Temporal lobe (tissue), 2 donors: ENCODE data around the gene PPIL1.

GRCh38 chr6:36754014-36754612, 56.5 kb downstream of the RAB44 start:
- RAMPAGE, long total RNA, result no peak

DNA sequence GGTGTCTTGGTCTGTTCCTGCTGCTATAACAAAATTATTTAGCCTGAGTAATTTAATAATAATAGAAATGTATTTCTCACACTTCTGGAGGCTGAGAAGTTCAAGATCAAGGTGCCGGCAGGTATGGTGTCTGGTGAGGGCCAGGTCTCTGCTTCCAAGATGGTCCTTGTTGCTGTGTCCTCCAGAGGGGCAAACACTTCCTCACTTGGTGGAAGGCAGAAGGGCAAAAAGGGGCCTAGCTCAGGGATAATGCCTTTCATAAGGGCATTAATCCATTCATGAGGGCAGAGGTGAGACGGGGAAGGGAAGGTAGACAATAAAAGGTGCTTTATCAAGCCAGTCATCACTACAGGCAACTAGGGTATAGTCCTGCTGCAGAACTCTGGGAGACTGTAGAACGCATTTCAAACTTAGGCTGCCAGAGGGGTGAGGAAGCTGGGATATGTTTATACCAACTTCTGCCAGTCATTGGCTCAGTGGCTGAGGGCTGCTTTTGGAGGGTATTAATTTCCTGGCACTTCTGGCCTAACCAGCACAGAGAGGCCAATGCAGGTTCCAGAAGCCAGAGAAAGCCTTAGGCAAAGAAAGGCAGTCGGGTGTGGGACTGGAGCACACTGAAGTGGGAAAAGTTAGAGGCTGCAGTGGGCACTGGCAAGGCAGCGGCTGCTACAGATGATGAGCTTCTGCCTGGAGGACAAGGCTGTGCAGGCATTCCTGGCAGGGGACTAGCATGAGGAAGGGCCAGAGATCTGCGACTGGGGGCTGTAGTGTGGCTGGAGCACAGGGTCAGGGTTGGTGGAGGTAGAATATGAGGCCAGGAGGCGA, 3.9 kb upstream of the CPNE5 start:
- RAMPAGE, long total RNA, result no peak

DNA sequence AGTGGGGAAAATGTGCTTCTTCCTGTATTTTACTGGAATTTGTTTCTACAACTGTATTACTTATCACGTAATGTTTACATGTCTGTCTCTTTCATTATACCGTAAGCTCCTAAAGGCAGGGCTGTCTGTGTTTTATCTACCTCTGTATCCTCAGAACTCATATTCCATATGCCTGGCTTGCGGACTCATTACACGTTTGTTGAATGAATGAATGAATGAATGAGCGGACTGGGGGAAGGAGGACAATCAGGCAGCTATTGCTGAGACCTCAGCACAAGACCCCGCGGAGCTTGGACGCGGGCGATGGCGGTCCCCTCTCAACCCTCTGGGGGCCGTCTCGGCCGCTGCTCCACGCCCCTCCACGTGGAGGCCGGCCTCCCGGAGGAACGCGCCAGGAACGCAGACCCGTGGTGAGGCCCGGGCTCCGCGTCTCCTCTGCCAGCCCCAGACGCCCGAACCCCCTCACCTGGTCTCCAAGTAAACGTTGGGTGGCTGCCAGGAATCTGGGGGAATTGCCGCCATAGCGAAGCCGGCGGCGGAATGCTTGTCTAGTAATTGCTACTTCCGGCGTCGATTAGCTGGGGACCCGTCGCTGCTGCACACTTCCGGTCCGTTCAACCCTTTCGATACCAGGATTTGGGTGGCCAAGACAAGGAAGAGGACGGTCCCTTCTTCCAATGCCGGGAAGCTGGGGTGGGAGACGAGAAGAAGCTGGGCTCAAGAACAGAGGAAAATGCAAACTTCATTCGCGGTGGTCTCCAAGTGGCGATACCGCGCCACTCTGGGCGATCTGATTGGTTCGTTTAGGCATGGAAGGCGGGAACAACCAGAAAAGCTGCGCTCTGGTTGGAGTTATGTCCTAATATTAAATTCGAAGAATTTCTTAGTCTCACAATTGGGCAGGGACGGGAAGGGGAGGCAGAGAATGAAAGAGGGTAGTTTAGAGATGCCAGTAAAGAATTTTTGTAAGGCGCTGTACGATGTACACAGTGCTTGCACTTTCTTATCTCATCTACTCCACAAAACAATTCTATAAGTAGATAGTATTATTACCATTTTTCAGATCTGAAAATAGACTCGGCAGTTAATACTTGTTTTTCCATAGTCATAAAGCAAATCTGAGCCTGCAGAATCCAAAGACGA, at the start of gene PPIL1:
Gene PPIL1, minus strand, starts transcription at position 553 of the 1,143 bp plus-strand sequence.
- RAMPAGE, long total RNA, result no peak

DNA sequence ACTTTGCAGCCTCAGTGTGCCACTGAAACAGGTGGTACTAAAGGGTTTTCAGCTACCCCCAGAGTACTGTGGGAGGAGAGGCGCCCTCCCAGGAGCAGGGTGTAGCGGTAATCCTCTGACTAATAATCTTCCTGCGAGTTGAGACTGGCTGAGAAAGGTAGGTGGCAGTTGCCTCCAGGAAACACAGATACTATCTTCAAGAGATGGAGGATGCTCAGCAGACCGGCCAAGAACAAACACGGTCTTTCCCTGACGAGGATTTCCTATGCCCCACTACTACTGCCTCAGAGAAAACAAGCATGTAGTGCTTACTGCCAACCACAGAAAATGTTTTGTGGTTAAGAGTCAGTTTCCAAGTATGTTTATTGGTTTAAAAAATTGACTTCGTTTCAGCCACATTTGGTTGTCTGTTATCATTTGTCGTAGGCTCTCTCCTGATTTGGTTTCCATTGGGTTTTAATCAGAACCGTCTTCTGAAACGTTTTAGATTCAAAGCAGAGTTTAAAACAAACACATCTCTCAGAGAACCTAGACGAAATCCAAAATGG, 26.9 kb downstream of the C6orf89 start:
- RAMPAGE, long total RNA, result no peak

DNA sequence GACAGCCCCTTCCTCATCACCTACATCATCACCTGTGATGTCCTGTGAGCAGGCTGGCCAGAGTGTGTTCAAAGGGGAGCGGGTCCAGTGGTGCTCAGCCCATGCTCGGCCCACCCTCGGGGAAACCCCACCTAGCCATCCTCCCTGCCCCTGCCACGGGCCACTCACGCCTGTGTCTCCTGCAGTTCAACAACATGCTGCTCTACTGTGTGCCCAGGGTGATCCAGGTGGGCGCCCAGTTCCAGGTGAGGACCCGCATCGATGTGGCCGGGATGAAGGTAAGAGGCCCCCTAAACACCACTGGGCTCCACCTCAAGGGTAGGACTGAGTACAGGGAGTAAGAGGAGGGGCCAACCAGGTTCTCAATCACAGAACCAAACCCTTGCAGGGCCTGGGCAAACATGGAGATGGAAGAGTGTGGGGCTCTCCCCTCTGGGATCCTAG, 10.2 kb downstream of the FGD2 start:
- RAMPAGE, long total RNA, result no peak

GRCh38 chr6:37027510-37028168, 22.2 kb downstream of the FGD2 start:
- RAMPAGE, long total RNA, result no peak

DNA sequence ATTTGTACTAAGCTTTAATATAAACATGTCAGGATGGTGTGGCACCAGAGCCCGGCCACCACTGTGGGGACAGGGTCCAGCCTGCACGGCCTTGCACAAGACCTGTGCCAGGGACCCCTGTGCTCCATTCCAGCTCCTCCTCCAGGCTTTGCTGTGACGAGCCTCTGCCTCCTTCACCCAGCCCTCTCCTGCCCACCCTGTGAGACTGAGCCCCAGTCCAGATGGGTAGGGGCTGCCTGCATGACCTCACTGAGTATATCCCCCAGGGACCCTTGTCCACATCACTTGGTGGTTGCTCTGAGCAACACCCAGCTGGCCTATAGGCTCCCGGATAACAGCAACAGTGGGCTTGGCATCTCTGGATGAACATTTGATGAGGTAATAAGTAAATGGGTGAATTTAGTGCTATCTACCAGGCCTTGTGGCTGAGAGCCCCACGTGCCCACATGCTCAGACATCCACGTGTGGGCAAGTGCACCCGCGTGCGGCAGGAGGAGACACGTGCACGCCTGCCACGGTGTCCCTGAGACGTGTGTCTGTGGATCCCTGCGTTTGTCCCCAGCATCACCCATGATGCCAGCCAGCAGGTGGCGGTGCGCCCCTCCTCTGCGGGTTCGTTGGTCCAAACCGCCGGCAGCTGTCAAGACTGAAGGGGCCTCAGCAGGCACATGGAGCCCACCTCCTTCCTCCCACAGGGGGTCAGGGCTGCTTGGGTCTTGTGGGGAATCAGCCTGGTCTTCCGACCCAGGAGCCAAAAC, 45.8 kb downstream of the FGD2 start:
- RAMPAGE, long total RNA, result no peak

DNA sequence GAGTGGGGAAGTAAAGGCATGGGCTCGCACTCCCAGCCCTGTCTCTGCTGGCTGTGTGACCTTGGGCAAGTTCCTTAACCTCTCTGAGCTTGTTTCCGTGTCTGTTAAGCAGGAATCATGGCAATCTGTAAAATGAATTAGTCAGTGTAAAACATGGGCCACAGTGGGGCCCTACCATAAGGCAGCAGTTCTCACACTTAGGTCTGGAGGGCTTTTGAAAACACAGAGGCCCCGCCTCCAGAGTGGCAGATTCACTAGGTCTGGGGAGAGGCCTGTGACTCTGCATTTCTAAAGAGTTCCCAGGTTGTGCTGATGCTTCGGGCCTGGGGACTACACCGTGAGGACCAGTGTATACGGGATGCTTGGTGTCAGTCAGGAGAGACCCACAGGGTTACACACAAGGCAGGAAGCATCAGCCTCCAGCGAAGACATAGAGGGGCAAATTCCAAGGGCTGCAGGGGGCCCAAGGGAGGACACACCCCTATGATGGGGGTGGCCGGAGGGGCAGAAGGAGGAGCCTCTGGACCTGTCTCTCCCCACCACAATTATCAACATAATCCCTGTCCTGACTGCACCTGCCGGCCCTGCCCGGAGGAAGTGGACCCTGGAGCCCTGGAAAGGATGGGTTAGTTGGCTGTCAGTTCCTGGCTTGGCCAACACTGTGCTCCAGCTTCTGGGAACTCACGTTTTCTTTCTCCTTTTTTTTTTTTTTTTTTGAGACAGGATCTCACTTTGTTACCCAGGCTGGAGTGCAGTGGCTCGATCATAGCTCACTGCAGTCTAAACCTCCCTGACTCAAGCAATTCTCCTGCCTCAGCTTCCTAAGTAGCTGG, 46.7 kb downstream of the FGD2 start:
- RAMPAGE, long total RNA, result no peak

GRCh38 chr6:37077912-37078363, 72.5 kb downstream of the FGD2 start:
- RAMPAGE, long total RNA, result no peak

- RAMPAGE, long total RNA, result no peak
Observed at GRCh38 chr6:37102050-37103181, 67.5 kb upstream of the PIM1 start.

- RAMPAGE, long total RNA, result no peak
Observed at GRCh38 chr6:37170663-37171093, 726 bp downstream of the PIM1 start.

DNA sequence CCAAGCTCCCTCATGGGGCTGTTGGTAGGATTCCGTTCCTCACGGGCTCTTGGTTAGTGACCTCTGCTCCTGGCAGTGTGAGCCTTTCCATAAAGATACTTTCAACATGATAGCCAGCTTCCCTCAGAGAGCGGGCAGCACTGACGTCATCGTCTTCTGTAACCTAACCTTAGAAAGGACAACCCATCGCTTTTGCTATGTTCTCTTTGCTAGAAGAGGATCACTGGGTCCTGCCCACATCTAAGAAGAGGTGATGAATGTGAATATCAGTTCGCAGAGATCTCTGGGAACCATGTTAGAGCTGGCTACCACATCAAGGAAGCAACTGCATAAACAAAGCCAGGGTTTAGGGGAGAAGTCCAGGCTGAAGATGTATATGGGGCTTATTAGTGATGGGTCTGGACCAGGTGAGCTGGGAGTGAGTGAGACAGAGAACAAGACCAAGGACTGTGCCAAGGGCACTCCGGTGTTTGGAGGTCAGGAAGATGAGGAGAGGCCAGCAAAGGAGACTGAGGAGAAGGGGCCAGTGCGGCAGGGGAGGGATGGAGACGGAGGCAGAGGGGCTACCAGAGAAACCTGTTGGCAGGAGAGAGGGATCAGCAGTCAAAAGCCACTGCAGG, 39.6 kb downstream of the PIM1 start:
- RAMPAGE, long total RNA, result no peak

- RAMPAGE, long total RNA, result no peak
Observed at GRCh38 chr6:37560500-37560871, 60.8 kb upstream of the CCDC167 start.

- RAMPAGE, long total RNA, result no peak
Observed at GRCh38 chr6:37679853-37680531, 17.7 kb downstream of the MDGA1 start.

- RAMPAGE, long total RNA, result no peak
Observed at GRCh38 chr6:37791055-37791956, 28.2 kb upstream of the ZFAND3 start.

- RAMPAGE, long total RNA, result no peak
Observed at GRCh38 chr6:37835760-37836360, 16.3 kb downstream of the ZFAND3 start.

GRCh38 chr6:37876906-37878256, 57.9 kb downstream of the ZFAND3 start:
- RAMPAGE, long total RNA, result no peak

DNA sequence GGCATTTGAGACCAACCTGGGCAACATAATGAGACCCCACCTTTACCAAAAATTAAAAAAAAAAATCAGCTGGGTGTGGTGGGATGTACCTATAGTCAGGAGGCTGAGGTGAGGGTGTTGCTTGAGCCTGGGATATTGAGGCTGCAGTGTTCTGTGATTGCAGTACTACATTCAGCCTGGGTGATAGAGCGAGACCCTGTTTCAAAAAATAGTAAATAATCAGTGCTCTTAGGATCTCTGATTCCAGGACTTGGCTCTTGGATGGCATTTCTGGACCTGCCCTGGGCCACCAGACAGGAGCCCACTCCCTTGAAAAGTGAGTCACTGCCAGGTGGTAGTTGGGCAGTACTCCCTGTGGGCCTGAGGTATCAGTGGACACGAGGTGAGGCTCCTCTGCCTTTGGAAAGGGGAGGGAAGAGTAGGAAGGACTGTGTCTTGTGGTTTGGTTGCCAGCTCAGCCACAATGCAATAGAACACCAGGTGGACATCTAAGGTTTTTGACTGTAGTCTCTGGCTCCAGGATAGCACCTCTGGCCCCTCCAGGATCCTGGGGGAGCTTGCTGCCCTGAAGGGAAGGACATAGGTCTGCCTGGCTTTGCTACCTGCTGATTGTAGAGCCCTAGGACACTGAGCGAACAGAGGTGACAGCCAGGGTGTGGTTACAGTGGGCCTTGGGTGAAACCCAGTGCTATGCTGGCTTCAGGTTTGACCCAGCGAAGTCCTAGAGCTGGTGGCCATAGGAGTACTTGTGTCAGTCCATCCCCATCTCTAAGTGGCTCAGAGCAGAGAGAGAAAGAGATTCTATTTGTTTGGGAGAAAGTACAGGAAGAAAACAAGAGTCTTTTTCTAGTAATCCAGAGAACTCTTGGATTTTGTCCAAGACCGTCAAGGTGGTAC, 141.6 kb downstream of the ZFAND3 start:
- RAMPAGE, long total RNA, result no peak

- RAMPAGE, long total RNA, result no peak
Observed at GRCh38 chr6:37997305-37997938, 177.9 kb downstream of the ZFAND3 start.

- RAMPAGE, long total RNA, result no peak
Observed at GRCh38 chr6:38154289-38154727, 334.8 kb downstream of the ZFAND3 start.